B cell (primary cell): ENCODE results near the genes TRIM59 and PPM1L.

DNA sequence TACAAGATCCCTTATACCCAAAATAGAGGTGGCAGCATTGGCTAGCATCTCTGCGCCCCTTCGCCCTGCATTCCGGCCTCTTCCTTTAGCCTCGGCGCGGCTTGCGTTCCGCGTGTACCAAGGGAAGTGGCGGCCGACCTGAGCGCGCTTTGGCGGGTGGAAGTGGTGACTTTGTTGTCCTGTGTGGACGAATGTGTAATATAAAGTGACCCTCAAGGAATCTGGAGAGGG is 389 bp upstream of the CCNL1 start:
- PRO-cap, result no peak
- CAGE, long polyA plus RNA, result no peak

GRCh38 chr3:157166475-157167156 is 6.7 kb upstream of the CCNL1 start:
- PRO-cap, result no peak
- CAGE, long polyA plus RNA, result no peak

- PRO-cap, result no peak
- CAGE, long polyA plus RNA, result no peak
Observed at GRCh38 chr3:157335682-157336217, 100.9 kb upstream of the PTX3 start.

GRCh38 chr3:157533431-157534142 is 30.4 kb upstream of the VEPH1 start:
- PRO-cap, result no peak
- CAGE, long polyA plus RNA, result no peak

DNA sequence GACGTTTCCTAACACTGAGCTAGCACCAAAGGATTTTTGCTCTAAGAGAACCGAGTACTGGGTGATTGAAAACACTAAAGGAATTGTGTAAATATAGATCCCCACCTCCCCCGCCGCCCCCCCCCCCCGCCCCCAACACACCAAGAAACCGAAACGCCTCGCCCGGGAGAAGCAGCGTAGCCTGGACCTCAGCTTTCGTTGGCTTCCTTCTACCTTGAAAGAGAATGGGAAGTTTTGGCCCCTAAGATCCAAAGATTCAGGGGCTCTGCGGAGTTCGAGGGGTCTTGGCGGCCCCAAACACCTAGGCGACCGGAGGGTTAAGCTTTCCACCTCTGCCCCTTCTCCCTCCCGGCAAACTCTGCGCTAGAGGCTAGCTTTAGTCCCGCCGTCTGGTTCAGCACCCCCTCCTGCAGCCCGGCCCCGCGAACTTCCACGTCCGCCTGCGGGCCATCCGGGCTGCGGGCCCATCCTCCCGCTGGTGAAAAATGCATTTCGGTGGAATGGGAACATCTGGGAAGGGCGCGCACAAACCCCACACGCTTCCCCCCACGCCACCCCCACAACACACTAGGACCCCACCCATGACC is 1.2 kb downstream of the SHOX2 start:
- PRO-cap, result no peak
- CAGE, long polyA plus RNA, result no peak

DNA sequence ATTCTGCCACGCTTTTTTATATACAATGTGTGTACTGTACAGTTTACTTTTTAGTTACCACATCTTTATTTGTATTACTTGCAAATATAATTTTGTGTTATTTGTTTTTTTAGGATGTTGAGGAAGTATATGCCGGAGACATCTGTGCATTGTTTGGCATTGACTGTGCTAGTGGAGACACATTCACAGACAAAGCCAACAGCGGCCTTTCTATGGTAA is 11.8 kb downstream of the LXN start:
- PRO-cap, result no peak
- CAGE, long polyA plus RNA, result no peak

GRCh38 chr3:158709547-158710303 is 22.5 kb downstream of the RARRES1 start:
- PRO-cap, result no peak
- CAGE, long polyA plus RNA, result no peak

DNA sequence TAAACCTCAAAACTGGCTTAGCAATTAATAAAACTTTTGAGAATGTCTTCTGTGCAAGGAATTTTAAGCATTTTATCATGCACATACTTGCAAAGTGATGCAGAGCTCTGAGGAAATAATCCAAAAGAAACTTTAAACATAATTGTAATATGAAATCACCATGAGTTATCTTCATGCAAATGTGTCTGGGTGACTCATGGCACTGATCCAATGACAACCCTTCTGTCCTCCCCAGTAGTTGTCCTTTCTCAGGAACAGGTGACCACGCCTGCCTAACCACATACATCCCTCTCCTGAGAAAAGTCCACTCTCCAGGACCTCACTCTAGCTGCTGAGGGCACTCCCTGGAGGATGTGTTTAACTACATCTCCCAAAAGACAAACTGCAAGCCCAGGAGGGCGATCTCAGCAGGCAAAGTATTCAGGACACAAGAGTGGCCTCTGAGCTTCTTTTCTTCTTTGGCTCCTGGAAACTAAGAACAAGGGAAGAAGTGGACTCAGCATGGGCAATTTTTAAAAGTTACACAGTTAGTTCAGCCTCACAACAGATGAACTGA is 185.0 kb downstream of the IQCJ-SCHIP1 start:
- PRO-cap, result no peak
- CAGE, long polyA plus RNA, result no peak

GRCh38 chr3:159882588-159883186 is 342.5 kb upstream of the C3orf80 start:
- PRO-cap, result no peak
- CAGE, long polyA plus RNA, result no peak

DNA sequence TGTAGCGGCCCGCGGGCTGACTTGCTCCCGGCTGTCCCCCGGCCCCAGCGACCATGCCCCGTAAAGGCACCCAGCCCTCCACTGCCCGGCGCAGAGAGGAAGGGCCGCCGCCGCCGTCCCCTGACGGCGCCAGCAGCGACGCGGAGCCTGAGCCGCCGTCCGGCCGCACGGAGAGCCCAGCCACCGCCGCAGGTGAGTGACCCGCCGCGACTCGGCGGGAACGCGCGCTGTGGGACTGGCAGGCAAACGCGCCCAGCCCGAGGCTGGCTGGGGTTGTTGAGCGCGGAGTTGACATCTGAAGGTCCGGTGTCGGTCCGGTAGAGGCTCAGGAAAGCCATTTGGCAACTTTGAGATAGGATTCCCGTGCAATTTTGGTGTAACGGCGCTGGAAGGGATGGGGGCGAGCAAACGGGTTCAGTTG is 1.3 kb downstream of the SMC4 start:
- PRO-cap, result no peak
- CAGE, long polyA plus RNA, result no peak

DNA sequence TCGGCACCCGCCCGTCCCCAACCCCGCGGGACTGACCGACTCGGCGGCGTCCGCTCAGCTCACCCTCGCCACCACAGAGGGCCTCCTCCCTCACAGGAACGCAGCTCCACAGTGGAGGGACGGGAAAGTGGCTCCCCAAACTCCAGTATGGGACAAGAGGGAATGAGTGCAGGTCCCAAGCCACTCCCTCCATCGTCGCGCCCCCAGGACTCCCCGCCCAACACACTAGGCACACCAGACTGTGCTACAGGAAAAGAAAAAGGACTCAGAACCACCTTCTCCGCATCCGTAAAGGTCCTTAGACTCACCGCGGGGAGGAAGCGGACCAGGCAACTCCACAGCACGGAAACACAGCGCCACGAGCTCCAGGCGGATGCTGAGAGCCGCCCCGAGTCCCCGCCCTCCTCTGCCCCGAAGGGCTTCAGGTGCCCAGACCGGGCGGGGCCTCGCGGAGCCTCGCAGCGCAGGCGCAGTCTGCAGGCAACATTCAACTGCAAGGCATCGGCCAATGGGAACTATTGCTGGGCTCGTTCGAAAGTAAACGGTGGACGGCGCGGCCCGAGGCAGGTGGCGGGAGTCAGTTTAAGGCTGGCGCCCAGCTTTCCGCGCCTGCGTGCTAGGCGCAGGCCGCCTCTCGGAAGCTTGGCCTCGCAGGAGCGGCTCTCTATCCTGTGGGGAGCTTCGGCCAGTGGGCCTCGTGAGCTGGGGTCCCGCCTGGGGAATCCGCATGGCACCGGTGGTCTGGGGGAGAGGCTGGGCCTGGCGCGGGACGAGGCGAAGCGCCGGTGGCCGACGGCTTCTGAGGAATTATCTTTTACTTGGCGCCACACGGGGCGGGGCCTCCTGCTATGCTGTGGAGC is at the start of gene TRIM59:
TSS of gene TRIM59 (minus strand) at position 378 of the 860 bp plus-strand sequence.
- PRO-cap, result bidirectional peak, plus-strand start at position 540 of the sequence, minus-strand start at position 352 of the sequence
- CAGE, long polyA plus RNA, result start-site peak on the minus strand centred at position 347 of the sequence, 27 bp wide, 148 and 209 reads in 2 replicates

DNA sequence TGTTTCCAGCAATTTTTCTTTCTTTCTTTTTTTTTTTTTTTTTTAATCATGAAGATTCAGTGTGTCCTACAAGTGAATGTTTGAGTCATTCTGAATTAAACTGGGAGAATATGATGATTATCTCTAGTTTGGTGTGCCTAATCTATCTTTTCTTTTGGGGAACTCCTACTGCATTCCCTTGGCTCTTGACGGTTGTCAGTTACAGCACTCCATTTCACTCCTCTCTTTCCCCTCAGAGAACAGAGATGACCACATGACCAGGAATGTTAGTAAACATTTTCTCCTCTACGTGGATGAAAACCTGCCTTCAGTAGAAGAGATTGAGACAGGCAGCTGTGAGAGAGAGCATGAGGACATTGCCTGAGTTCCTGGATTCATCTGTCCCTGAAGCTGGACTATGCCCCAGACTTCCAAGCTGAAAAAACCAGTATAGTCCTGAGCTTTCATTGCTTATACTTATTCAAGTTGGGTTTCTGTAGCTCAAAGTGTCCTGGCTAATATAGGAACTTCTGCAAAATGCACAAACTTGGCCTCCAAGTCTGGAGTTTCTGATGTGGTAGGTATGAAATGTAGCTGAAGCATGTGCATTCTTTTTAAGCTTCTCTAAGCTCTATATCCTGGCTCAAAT is 54.3 kb upstream of the ARL14 start:
- PRO-cap, result no peak
- CAGE, long polyA plus RNA, result no peak

DNA sequence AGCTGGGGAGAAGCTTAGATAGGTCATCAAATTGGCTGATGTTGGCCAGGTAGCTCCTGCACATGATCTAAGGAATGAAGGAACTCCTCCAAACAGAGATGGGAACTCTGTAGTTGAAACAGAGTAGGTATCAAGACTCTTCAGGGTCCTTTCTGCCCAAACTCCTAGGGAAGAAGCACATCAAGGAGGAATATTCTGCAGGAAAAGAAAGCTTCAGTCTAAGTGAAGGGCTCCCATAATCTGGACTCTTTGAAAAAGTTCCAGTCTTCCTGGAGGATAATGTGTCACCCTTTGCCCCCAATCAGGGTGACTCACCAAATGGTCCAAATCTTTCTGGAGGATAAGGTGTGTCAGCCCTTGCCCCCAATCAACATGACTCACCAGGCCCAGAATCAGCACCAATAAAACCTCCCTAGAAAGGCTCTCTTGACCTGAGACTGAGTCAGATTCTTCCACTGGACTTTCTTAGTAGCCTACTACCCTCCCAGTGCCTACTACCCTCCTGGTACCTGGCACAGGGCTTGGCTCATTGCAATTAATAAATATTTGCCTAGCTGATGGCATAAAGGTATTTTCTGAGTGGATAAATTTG is 9.6 kb upstream of the ARL14 start:
- PRO-cap, result no peak
- CAGE, long polyA plus RNA, result no peak

DNA sequence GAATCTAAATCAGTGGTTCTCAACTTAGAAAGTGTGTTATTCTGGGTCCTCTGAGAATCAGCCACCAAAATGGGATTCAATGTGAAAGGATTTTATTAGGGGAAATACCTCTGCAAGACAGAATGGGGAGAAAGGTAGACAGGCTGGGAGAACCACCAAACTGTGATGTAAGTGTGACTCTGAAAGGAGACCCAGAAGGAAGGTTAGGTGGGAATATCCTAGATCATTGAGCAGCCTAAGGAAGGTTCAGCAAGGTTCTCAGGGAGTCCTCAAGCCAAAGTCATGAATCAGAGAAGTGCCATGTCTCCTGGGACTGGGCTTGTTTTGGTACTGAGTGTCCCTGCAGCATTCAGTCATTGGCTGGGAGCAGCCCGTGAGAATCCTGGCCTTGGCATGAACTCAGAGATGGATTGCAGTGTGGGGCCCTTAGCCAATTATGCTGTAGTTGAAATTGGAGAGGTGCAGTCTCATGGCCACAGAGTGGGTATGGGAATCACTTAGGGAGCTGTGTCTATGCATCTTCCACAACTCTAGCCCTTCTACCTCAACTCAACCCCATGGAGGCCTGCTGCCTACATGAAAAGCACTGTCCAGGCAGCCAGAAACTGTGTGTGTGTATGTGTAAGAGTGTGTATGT is 17.0 kb upstream of the PPM1L start:
- PRO-cap, result no peak
- CAGE, long polyA plus RNA, result no peak

GRCh38 chr3:160755742-160756614 is at the start of gene PPM1L:
TSS of gene PPM1L (plus strand) at chr3:160756231.
- PRO-cap, result no peak
- CAGE, long polyA plus RNA, result no peak

- PRO-cap, result no peak
- CAGE, long polyA plus RNA, result no peak
Observed at GRCh38 chr3:160840344-160840760, 84.3 kb downstream of the PPM1L start.

DNA sequence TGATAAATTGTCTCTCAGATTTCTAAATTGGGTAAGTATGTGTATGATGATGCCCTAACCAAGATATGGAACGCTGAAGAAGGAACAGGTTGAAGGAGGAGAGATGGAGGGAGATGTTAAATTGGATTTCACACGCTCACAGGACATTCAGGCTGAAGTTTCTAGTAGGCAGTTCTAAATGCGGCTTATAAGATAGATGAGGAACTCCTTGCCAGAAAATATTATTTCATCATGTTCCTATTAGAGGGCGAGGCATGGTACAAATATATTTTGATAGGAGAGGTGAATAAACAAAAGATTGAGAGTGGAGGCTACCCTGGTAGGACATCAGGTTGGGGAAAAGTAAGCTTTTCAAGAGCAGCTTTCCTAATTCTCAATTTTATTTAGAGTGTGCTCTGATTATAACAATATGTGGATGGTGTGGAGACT is 88.7 kb downstream of the B3GALNT1 start:
- PRO-cap, result no peak
- CAGE, long polyA plus RNA, result no peak

DNA sequence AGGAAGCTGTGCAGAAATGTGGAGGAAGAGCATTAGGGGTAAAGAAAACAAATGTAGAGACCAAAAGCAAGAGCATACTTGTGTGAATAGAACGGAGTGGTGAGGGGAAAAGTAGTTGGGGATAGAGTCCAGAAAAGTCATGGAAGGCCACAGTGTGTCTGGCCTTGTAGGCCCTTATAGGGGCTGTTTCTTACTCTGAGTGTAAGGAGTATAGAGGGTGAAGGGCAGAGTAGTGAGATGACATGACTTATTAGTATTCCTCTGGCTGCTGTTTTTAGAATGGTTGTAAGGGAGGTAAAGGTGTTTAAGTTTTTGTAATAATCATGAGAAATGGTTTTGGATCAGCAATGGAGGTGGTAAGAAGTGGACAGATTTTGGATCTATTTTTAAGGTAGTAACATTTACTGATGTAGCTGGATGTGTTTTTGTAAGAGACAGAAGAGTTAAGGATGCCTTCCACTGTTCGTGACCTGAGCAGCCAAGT is 7.9 kb downstream of the NMD3 start:
- PRO-cap, result no peak
- CAGE, long polyA plus RNA, result no peak

GRCh38 chr3:161230608-161231447 is 9.7 kb downstream of the NMD3 start:
- PRO-cap, result no peak
- CAGE, long polyA plus RNA, result no peak

DNA sequence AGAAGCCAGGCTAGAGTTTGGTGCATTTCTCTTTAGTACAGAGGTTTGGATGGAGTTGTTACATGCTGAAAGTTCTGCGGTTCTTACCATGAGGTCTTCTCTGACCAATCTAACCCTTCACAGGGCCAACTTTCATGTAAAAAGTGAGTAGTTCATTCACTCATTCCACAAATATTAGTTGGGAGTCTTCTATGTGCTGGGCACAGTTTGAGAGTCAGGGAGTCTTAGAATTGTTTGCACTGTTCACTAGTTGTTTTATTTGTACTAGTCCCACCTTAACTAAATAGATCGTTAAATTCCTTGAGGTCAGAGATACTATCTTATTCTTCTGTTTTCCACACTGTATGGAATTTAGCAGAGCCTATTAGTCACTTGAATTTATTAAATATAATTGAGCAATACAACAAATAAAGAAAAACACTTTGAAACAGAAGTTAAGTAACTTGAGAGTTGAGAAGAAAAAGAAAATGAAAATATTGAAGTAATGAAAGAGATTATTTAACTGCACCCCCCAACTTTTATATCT is 40.8 kb upstream of the SPTSSB start:
- PRO-cap, result no peak
- CAGE, long polyA plus RNA, result no peak